UCH-1 (cell line): ENCODE measurements around the genes VBP1, F8A3, H2AB3 and TMLHE.

DNA sequence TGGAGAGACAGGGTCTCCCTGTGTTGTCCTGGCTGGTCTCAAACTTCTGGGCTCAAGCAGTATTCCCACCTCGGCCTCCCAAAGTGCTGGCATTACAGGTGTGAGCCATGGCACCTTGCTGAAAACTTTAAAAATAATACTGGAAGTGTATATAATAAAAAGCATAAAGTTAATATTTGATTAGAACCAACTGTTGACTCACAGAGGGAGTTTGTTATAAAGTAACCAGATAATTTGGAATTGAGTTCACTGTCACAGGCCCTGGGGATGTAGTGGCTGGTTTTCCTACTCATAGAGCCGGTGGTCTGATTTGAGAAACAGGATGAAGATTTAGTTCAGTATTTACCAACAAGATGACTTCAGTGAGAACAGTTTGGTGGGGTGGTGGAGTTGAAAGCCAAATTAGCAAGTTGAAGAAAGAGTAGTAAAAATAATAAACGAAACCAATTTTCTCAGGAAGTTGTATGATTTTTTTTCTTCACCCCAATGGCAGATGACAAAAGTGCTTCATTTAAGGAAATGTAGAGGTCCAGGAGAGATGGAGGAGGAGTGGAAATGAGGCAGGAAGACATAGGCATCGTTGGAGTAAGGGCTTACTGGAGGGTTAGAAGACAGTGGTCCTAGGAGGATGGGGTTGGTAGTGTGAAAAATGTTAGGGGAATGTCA is 17.8 kb downstream of the CMC4 start:
- RRBS, result no CpG with 5 or more reads among the region's 4 CpGs

DNA sequence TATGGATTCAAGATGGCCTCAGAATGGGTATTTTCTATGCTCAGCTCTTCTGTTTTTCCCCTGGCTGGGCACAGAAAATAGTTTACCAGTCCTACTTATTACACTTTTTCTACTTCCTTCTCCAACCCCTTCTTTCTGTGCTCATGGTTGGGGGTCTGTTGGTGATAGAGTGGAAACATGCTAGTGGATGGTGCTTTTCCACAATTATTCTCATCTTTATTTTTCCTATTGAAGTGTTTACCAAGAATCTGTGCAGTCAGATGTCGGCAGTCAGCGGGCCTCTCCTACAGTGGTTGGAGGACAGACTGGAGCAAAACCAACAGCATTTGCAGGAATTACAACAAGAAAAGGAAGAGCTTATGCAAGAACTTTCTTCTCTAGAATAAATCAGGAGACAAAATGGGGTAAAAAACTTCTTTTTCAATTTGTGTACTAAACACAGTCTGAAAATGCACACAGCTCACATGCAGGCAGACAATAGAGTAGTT is 48.5 kb downstream of the BRCC3 start:
- RRBS, result no CpG with 5 or more reads among the region's 2 CpGs

- RRBS, result no CpG with 5 or more reads among the region's 5 CpGs
Measured at GRCh38 chrX:155188974-155189405, 27.3 kb upstream of the VBP1 start.

GRCh38 chrX:155215850-155216625 is at the start of gene VBP1:
Gene VBP1 (plus strand): TSS chrX:155216460.
- RRBS, result no CpG with 5 or more reads among the region's 38 CpGs

DNA sequence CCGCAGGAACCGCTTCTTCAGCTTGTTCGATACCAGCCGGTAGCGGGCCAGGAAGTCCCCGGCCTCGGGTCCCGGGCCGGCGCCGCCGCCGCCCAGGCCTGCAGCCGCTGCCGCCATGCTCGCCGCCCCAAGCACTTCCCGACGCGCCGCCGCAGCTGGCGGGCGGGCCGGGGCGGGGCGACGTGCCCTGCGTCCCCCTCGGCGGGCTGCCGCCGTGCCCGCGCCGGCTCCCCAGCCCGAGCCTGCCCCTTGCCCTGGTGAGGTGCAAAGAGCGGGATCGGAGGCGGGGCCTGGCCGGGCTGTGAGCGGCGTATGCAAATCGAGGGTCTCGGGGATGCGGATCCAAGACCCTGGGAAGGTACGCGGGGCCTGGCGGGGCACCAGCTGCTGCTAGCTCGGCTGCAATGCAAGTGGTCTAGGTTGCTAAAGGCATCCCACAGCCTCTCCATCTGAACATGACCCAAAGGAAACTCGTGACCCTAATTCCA is at the start of gene F8A3:
Gene F8A3, minus strand, starts transcription at position 137 of the 488 bp plus-strand sequence.
- RRBS, result no CpG with 5 or more reads among the region's 51 CpGs

DNA sequence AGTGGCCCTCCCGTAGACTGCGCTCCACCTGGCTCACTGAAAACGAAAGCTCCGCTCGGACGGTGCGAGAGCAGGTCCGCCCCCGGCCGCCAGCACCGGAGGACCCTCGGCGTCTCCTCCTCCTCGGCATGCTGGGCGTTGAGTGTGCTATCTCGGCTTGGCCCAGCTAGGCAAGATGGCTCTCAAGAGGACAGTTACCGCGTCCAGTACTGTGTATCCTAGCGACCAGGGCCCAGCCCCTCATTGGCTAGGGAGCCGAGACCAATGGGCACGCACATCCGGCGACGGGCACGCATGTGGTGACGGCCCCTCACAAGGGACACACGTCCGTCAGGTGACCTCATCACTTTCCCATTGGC is at the start of gene H2AB3:
Gene H2AB3, minus strand, starts transcription at position 208 of the 359 bp plus-strand sequence.
- RRBS, result no CpG with 5 or more reads among the region's 28 CpGs

DNA sequence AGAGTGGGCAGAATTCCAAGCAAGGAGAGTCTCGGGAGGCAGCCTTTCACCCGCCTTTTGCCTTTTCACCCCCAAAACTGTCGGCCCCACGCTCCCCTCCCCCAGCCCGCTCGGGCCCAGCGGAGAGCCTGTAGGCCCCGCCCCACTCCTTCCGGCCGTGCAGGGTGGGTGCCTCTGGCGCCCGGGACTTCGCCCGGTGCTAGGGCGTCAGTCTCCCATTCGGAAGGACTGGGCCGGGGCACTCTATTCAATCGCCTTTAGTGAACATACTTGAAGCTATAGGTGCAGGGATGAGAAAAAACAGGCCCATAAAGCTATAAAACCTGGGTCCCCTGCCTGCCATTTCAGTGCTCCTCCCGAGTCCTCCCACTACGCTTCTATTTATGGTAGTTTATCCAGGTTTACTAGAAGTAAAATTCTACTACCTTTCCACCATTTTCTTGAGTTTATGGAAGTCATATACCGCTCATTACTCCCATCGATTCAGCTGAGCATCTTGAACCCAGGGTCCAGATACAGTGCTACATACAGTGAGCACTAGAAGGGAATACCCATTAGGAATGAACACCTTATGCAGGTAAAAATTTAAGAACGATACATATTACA is at the start of gene TMLHE:
Gene TMLHE, minus strand, starts transcription at position 130 of the 606 bp plus-strand sequence.
- RRBS, result no CpG with 5 or more reads among the region's 23 CpGs

DNA sequence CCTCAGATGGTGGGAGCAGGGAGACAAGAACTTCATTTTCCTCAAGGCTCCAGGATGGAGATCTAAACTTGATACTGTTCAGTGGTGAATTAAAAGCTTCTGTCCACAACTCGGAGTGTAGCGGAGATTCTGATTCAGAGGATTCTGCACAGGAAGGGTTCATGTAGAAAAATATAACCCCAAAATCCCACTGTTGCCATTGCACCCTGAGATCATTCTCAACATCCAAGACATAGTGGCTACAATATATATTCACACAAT is 30.4 kb upstream of the IL9R start:
- RRBS, result no CpG with 5 or more reads among the region's 2 CpGs